Calu3 (cell line): Measurements from ENCODE around the genes GPR107 and FUBP3.

GRCh38 chr9:129635098-129635498, 6.9 kb downstream of the ASB6 start:
- PRO-cap: no peak

DNA sequence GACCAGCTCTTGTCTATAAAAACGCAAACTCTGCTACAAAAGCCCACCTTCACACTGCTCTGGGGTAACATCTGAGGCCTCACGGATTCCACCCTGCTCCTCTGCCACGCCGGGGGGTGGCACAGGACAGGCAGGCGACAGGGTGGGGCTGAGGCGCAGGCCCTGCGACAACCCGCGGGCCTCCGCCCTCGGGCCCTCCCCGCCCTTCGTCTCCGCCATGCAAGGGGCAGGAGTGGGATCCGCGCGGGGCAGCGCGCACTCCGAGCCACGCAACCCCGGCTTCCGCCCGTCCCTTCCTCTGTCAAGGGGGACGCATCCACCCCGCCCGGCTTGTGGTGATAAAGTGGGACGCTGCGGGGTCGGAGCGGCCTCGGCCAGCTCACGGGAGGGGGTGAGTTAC, 464 bp downstream of the ASB6 start:
- PRO-cap: no peak

GRCh38 chr9:129776990-129777822, 24.4 kb upstream of the PTGES start:
- PRO-cap: no peak

- PRO-cap: no peak
These were observed 21.1 kb downstream of the USP20 start for GRCh38 chr9:129856096-129856977.

DNA sequence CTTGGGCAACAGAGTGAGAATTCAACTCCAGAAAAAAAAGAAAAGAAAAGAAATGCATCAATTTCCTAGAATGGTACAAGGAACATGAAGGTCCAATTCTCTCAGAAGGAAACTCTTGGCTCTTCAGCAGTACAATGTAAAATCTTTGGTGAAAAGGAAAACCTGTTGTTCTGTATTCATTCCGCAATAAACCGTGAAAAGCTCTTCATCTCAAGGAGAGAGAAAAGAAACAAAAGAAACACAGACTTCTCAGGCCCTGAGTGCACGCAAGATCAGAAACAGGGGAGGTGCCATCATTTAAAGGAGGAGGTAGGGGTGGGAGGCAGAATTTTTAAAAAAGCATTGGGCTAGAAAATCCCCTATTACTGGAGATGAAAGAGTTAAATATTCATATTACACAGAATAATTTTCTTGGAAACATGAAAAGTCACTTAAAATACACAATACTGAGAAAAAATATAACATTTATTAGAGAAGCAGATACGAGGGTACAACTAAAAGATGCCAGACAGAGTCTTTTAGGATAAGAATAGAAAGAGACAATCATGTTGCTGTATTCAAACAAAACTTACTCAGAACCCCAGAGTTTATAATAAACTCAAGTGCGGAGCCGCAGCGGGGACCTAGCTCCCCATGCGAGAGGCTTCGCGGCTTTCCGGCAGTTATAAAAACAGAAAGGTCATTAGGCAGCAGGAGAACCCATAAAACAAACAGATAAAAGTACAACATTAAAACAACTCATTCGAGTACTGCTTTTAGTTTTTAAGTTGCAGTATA, 56.4 kb downstream of the USP20 start:
- PRO-cap: no peak

GRCh38 chr9:129908749-129909167, 73.5 kb downstream of the USP20 start:
- PRO-cap: no peak

- PRO-cap: no peak
These were observed 97.7 kb downstream of the FNBP1 start for GRCh38 chr9:129945157-129945871.

DNA sequence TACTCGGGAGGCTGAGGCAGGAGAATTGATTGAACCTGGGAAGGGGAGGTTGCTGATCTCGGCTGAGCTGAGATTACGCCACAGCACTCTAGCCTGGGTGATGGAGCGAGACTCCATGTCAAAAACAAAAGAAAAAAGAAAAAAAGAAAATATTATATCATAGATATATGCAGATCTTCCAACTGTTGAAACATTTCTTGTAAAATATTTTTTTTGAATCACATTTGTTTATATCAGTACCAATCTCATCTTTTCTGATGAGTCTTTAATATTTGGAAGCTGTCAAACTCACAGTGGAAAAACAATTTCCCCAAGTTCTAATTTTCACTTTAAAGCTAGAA, 42.6 kb downstream of the FNBP1 start:
- PRO-cap: no peak

DNA sequence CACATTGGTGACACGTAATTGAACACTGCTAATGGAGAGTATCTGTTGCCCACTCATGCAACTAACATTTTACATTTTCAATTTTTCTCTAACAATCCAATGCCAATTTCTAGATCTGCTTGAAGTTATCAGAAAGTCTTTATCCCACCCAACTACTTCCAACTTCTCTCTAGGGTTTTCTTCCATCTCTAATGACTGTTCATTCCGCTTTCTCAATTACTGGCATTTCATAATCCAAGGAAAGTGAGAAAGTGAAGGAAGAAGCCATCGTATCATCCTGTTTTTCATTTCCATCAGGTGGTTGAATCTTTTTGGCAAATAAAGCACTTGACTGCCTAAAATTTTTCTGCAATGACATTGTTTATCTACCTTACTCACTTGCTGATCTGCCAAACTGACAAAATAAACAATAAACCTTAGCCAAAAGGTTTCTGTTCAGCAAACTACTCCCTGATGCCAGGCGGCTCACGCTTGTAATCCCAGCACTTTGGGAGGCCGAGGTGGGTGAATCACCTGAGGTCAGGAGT, 18.5 kb downstream of the FNBP1 start:
- PRO-cap: no peak

DNA sequence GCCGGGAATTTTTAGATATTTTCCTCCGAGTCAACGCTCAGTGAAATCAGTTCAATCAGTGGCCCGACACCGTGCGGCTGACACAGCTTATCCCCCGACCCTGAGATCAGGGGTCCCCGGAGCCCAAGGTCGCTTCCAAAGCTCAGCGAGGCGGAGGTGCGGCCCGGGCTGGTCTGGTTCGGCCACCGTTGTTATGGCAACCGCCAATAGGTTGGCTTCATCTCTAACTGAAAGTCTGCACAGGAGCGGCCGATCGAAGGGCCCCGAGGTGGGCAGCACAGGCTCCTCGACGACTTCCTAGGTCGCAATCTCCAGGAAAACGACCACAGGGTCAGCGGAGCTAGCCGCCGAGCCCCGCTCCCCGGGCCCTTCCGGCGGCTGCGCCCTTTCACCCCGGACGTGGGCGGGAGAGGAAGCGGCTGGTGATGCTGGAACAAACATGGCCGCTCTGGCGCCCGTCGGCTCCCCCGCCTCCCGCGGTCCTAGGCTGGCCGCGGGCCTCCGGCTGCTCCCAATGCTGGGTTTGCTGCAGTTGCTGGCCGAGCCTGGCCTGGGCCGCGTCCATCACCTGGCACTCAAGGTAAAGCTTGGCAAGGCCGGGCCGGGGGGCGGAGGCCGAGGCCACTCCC, at the start of gene GPR107:
Gene GPR107 (plus strand): TSS at position 413 of the 629 bp plus-strand sequence.
- PRO-cap: bidirectional peak, plus-strand start at position 414 of the sequence, minus-strand start at position 382 of the sequence

DNA sequence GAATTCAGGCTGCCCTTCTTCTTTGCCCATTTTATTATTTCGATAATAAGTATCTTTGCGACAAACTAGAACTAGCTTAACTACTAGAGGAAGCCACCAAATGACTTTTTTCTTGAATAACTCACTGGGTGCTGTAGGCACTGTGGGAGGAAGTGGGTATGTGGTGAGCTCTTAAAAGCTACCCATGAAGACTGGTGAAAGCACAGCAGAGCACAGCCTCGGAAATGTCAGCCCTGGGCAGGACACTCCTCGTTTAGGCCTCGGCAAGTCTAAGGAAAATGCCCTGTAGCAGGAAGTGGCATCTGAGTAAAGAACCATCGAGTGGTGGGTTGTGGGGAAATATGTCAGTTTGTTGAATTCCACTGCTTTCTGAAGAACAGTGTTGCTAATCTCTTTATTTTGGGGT, 44.0 kb upstream of the NCS1 start:
- PRO-cap: no peak

- PRO-cap: no peak
These were observed 43.3 kb upstream of the NCS1 start for GRCh38 chr9:130128623-130129496.

DNA sequence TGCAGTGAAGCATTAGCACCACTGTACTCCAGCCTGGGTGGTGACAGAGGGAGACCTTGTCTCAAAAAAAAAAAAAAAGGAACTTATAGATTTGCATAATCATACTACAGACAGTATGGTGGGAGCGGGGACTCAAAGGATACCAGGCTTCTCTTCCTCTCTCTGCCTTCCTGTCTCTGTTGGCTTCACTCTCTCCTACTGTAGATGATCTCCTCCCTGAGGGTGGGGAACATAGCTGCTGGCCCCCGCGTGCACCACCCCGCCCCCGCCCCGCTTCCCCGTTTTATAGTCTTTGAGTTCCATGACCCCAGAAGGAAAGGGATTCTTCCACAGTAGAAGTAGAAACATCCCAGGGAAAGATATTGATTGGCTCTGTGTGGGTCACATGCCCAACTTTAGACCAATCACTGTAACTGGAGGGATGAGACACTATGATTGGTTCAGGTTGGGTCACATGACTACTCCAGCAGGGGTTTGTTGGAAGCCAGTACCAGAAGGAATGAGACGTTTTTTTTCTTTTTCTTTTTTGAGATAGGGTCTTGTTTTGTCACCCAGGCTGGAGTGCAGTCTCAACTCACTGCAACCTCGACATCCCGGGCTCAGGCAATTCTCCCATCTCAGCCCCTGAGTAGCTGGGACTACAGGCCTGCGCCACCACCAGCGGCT, 11.3 kb upstream of the HMCN2 start:
- PRO-cap: no peak

- PRO-cap: no peak
These were observed 55.3 kb downstream of the HMCN2 start for GRCh38 chr9:130320648-130321545.

DNA sequence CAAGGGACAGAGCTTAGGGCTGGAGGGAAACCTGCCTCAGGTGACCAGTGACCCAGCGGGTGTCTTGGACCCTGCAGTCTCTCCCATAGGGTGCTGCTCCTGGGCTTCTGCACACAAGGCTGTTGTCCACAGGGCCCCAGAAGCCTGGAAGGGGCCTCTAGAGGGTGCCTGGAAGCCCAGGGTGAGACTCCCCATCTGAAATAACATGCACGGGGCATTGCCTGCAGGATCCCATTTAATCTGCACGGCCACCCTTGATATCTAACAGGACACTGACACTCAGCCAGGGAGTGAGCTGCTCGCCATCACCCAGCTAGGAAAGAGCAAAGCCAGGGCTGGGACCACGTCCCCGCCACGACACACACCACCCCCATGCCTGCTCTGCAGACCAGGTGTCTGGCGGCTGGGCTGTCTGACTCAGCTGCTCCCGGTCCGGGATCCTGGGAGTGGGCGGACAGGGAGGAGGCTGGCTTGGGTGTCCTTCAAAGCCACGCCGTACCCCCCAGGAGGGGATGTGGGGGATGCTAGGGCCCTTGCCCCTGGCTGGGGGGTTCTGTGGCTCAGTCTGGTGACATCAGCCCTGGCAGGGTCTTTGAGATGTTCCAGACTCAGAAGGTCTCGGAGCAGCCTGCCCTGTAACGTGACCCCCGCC, 62.1 kb downstream of the HMCN2 start:
- PRO-cap: no peak

GRCh38 chr9:130410501-130410955, 34.2 kb upstream of the ASS1 start:
- PRO-cap: no peak

- PRO-cap: no peak
These were observed 30.8 kb upstream of the ASS1 start for GRCh38 chr9:130414063-130414247.

DNA sequence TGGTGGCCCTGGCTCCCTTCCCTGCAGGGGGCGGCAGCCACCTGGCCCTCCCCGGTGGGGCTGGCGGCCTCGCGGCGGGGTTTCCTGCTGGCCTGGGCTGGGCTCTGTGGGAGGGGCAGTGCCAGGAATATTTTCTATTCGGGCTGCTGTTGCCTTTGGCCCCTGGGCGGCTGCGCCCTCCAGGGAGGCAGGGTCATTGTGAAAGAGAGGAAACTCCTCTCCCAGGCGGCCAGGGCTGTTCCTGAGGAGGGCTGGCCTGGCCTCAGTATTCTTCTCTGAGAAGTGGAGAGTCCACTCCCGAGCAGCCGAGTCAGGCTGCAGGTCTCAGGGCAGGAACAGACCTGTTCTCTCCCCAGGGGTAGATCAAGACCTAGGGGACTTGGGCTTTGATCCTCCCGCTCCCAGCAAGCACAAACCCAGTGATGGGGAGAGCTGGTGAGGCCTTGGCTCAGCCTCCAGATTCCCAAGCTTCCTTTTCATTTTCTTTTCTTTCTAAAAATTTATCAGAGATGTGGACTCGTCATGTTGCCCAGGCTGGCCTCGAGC, 842 bp downstream of the ASS1 start:
- PRO-cap: unidirectional peak, minus-strand start at position 43 of the sequence; unidirectional peak, minus-strand start at position 106 of the sequence

- PRO-cap: unidirectional peak, plus-strand start at chr9:130446922
These were observed 1.6 kb downstream of the ASS1 start for GRCh38 chr9:130446076-130447049.

- PRO-cap: bidirectional peak, plus-strand start at chr9:130579598, minus-strand start at chr9:130579460
These were observed at the start of gene FUBP3 for GRCh38 chr9:130579332-130580371. Gene FUBP3, plus strand, starts transcription at chr9:130579577.